Neural progenitor cell (in vitro differentiated cells): Measurements from ENCODE around the genes DHX16 and TUBB.

DNA sequence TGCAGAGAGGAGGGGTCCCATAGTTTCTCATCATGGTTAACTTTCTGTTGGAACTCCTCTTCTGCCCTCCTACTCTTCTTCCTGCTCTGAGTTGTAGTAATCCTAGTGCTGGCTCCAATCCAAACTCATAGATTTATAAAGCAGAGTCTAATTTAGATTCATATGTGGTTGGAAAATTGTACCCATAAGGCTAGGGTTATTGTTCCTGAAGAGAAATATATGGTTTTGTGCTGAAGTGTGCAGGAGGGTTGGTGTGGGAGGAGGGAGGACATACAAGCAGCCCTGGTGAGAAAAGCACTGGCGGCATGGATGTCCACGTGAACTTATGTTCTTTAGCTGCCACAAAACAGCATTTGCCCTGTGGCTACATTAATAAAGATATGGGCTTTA is 3.9 kb downstream of the HLA-A start:
- RAMPAGE, long total RNA, result no peak

- RAMPAGE, long total RNA, result no peak
These were observed 23.7 kb downstream of the HLA-A start for GRCh38 chr6:29965757-29966673.

DNA sequence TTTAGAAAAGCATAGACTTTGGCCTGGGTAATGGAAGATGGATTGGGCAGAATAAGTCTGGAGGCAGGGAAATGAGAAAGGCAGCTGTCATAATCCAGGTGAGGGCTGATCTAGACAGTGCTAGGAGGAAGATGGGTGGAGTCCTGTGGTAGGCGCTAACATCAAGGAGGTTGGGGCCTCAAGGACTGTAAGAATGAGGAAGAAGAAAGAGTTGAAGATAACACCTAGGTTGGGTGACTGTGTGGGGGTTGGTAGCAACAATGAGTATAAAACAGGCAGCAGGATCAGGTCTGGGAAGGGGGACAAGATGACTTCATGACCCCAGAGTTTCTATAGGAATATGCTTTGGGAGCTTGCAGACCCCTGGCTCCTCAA is 15.0 kb downstream of the TRIM31 start:
- RAMPAGE, long total RNA, result no peak

DNA sequence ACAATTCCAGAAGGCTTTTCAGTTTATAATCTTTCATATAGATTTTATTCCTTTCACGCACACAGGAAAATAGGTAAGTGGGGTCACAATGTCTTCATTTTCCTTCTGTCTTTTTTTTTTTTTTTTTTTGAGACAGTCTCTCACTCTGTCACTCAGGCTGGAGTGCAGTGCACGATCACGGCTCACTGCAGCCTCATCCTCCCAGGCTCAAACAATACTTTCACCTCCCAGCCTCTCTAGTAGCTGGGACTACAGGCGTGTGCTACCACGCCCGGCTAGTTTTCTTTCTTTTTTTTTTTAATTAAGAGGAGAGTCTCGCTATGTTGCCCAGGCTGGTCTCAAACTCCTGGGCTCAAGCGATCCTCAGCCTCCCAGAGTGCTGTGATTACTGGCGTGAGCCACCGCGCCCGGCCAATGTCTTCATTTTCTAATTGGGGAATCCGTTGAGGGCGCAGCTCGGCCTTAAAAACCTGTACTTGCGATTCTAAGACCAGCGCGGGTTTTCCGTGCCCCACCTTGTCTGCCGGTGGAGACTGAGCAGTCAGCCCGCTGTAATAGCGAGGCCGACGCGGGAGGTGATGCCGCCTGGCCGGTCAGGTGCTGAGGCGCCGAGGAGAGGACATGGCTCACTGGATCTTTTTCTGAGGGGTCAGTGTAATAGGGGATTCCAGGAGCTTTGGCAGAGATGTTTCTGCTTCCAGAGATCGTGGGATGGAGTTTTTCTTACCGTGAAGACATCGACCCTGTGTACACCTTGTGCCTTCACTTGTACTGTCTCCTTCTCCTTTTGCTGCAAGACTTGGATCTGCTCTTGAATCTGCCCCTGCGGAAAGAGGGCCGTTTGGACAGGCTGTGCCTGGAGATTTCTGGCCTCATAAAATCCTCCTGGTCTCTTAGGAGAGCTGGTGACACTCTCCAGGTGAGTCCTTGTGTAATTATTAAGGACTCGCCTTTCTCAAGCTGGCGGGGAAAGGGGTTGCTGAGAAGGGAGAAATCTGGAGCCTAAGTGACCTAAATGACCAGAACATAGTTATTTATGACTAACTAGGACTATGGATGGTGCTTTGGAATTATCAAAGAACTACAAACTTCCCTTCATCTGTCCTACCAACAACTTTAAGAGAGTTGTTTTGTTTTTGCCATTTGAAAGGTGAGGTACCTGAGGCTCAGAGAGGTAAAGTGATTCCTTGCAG is 1.6 kb downstream of the TRIM31 start:
- RAMPAGE, long total RNA, result no peak

DNA sequence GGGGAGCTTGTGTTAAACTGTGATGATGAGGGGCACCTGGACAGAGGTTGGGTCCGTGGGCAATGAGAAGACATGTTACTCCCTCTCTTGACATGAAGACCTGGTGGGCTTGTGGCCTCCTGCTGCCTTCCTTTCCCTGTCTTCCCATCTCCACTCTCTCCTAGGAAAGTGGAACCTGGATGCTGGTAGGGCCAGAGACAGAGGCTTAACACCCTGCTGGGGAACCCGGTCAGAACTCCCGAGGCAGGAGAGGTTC is 21.4 kb downstream of the TRIM15 start:
- RAMPAGE, long total RNA, result no peak

DNA sequence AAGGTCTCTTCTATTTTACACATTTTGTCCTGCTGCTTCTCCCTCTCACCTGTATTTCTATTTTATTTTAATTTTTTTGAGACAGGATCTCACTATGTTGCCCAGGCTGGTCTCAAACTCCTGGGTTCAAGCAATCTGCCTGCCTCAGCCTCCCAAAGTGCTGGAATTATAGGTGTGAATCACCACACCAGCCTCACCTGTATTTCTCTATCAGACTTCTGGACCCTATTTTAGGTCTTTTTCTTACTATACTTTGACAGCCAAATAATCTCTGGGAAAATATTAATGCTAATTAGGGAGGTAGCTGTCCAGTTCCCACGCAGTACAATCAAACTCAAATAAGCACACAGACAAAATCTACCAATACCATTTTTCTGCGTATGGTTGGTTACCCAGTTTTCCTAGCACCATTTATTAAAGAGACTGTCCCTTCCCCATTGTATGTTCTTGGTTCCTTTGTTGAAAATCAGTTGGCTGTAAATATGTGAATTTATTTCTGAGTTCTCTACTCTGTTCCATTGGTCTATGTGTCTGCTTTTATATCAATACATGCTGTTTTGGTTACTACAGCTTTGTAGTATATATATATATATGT is 20.6 kb downstream of the TRIM26 start:
- RAMPAGE, long total RNA, result no peak

- RAMPAGE, long total RNA, result no peak
These were observed 401 bp upstream of the TRIM26 start for GRCh38 chr6:30213703-30213910.

DNA sequence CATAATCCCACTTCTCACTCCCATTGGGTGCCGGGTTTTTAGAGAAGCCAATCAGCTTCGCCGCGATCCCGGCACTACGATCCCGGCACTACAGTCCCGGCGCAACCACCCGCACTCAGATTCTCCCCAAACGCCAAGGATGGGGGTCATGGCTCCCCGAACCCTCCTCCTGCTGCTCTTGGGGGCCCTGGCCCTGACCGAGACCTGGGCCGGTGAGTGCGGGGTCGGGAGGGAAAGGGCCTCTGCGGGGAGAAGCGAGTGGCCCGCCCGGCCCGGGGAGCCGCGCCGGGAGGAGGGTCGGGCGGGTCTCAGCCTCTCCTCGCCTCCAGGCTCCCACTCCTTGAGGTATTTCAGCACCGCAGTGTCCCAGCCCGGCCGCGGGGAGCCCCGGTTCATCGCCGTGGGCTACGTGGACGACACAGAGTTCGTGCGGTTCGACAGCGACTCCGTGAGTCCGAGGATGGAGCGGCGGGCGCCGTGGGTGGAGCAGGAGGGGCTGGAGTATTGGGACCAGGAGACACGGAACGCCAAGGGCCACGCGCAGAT is 46.4 kb upstream of the TRIM26 start:
- RAMPAGE, long total RNA, result no peak

DNA sequence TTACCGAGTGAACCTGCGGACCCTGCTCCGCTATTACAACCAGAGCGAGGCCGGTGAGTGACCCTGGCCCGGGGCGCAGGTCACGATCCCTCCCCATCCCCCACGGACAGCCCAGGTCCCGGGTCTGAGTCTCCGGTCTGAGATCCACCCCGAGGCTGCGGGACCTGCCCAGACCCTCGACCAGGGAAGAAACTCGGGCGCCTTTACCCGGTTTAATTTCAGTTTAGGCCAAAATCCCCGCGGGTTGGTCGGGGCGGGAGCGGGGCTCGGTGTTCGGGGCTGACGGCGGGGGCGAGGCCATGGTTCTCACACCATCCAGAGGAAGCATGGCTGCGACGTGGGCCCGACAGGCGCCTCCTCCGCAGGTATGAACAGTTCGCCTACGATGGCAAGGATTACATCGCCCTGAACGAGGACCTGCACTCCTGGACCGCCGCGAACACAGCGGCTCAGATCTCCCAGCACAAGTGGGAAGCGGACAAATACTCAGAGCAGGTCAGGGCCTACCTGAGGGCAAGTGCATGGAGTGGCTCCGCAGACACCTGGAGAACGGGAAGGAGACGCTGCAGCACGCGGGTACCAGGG is 46.9 kb upstream of the TRIM26 start:
- RAMPAGE, long total RNA, result no peak

GRCh38 chr6:30384963-30385273 is 40.0 kb downstream of the RPP21 start:
- RAMPAGE, long total RNA, result no peak

DNA sequence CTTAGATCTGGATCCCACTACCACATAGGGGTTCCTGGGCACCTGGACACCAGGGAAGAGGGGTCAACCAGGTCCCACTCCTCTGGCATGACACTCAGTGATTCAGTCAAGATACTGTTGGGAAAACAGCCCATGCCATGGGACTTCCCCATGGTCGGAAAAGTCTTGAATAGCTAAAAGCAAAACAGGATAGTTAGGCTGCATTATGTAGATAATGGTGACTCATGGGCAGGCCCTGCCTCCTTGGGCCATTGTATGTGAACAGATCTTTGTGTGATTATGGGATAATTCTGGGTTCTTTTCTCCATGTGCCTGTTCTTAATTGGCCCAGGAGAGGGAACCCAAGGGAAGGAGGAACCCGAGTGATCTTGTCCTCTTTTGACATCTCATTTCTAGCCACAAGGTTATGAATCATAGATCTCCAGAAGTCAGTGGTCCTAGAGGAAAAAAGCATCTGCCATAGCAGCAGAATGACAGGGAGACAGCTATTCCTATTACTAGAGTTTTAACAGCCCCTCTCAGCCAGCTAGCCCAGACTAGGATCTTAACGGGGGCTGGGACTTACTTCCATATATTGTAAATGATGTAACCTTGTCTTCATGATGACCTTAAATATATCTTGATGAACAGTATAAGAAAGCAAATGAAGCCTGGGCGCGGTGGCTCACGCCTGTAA is 7.3 kb downstream of the HLA-E start:
- RAMPAGE, long total RNA, result no peak

GRCh38 chr6:30515915-30516849 is 26.9 kb downstream of the HLA-E start:
- RAMPAGE, long total RNA, result no peak

DNA sequence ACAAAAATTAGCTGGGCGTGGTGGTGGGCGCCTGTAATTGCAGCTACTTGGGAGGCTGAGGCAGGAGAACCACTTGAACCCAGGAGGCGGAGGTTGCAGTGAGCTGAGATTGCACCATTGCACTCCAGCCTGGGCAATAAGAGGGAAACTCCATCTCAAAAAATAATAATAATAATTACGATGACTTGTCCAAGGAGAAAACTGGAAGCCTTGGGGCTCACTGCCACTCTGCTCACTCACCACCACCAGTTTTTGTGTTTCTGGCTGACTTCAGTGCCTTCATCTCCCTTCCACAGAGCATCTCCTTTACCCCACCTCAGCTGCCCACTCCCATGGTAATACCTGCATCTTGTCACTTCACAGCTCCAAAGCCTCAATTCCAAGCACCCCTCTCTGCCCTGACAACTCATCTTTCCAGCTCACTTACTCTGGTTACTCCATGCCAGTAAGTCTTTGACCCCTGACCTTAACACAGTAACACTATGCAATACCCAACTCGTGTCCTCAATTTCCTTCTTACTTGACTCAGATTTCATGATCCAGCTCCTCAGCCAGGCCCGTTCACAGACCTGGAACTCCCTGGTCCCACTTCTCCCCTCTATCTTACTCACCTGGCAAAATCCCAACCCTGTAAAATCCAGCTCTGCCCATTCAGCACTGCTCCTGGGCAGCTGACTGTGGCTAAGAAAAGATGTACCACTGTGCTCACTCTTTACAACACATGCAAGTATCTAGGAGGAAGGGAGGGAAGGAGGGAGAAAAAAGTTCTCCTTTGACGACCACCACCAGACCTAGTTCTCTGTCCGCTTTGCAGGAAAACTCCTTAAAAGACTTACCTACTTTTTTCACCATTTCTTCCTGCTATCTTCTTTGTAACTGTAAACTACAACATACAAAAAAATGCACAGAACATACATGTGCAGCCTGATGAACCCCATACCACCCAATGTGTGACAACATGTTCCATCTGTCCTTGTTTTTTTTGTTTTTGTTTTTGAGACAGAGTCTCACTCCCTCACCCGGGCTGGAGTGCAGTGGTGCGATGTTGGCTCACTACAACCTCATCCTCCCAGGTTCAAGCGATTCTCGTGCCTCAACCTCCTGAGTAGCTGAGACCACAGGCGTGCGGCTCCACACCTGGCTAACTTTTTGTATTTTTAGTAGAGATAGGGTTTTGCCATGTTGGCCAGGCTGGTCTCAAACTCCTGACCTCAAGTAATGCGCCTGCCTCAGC is 7.9 kb downstream of the GNL1 start:
- RAMPAGE, long total RNA, result no peak

GRCh38 chr6:30549568-30550144 is 6.6 kb downstream of the GNL1 start:
- RAMPAGE, long total RNA, result no peak

DNA sequence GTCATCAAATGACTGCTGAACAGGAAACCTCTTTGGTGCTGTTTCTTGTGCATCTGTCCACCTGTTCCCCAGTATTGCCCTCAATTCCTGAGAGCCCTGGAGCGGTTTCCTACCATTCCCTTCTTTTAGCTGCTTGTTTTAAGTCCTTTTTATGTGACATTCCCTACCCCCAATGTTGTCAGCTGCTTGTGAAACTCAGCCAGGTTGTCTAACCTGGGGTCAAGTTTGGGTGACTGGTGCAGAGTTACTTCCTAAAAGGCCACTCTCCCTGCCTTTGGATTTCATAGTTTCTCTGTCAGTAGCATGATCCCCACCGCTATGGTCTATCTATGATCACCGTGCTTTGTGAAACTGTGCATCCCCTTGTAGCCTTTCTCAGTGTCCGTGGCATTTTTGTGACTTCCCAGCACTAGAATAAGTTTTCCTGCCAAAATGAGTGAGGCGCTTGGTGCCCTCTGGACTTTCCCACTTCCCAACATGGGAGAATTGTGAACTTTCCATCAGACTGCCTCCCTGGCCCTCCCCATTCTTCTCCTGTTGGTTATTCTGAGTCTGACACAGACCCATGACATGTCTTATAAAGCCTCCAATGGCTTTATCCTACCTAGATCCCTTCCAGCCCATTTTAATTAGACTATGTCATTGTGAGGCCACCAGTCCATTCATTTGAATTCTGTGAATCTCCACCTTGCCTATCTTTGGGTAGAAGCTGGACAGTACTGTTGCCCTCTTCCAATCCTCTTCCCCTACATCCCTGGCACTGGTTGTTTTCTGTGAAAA is 5.9 kb downstream of the PRR3 start:
- RAMPAGE, long total RNA, result no peak

DNA sequence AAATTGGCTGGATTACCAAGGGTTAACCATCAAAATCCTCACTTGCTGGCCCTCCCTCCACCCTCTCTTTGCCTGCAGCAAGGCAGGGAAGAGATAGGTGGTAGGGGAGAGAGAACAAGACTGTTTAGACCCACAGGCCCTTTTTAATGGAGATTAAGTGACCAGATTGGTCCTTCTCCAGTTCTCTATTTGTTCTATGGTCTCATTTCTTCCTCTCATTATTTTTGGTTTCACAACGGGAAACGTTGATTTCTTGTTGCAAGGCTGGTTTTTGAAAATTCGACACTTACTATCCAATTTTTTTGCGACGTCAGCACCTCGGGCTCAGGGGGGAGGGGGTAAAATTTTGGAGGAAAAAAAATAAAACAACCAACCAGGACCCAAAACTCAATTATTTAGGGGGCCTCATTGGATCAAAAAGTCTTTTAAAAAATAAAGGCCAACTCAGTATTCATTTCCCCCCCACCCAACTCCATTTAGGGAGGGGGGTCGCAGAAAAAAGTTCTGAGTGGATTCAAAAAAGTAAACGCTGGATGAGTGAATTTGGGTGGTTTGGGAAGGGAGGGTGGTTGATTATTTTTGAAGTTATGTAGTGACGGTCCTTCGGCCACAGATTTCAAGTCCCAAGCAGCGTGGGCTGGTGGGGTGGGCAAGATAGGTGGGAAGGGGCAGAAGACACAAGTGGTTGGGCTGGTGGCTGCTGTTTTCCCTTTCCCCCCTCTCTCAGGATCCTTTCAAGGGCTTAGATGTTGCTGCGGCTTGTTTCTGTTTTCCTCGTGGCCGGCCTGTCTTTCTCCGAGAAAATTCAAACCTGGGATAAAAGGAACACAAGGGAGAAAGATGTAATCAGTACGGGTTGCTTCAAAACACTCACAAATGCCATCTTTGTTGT is 609 bp downstream of the PPP1R10 start:
- RAMPAGE, long total RNA, result no peak

- RAMPAGE, long total RNA, result start-site peak on the minus strand at chr6:30672990-30673007, 397 and 845 reads in 2 replicates
These were observed at the start of gene DHX16 for GRCh38 chr6:30672359-30673370. Gene DHX16, minus strand, starts transcription at chr6:30673006.

- RAMPAGE, long total RNA, result start-site peak on the plus strand at chr6:30720347-30720384, 3,080 and 16,051 reads in 2 replicates
These were observed at the start of gene TUBB for GRCh38 chr6:30719677-30720695. Gene TUBB, plus strand, starts transcription at chr6:30720352.

DNA sequence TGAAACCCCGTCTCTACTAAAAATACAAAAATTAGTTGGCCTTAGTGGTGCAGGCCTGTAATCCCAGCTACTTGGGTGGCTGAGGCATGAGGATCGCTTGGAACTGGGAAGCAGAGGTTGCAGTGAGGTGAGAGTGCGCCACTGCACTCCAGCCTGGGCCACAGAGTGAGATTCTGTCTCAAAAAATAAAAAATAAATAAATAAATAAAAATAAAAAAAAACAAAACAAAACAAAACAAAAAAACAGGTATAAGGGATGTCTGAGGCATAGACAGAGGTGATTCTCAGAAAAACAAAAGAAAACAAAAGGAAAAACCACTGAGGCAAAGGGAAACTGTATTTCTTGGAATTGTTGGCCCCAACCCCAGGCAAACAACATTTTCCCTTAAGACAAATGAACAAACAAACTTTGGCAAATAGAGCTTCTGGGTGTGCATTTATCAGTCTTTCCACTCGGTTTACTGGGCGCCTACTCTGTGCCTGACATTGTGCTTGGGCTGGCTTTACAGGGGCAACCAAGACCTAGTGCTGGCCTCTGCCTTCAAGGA is 33.5 kb upstream of the IER3 start:
- RAMPAGE, long total RNA, result no peak

DNA sequence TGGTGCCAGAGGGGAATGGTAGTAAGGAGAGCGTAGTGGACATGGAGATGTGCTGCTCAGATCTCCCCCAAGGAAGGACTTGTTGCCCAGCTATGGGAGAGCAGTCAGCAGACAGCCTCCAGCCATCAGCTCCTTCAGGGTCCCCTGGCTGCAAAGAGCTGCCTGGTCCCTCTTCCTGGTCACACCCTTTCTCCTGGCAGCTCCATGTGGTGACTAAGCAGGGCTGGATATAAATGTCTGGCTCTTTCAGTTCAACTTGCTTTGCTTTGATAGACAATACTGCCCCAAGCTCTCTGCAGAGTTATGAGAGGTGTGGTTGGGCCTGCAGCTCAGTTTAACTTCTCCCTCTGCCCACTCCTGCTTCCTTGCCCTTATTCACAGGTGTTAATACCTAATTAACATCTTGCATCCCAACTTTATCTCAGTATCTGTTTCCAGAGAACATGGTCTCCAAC is 64.1 kb upstream of the DDR1 start:
- RAMPAGE, long total RNA, result no peak